Esophagus muscularis mucosa (tissue), 4 donors: Measurements from ENCODE around the gene STK32C.

GRCh38 chr10:129949806-129950433, 14.2 kb downstream of the EBF3 start:
- PRO-cap = bidirectional peak, plus-strand start at chr10:129950132, minus-strand start at chr10:129949956
- RAMPAGE, long total RNA, 4 experiments = no peak in any of the 4 experiments

GRCh38 chr10:129950774-129951592, 13.1 kb downstream of the EBF3 start:
- PRO-cap = no peak
- RAMPAGE, long total RNA, 4 experiments = no peak in any of the 4 experiments

DNA sequence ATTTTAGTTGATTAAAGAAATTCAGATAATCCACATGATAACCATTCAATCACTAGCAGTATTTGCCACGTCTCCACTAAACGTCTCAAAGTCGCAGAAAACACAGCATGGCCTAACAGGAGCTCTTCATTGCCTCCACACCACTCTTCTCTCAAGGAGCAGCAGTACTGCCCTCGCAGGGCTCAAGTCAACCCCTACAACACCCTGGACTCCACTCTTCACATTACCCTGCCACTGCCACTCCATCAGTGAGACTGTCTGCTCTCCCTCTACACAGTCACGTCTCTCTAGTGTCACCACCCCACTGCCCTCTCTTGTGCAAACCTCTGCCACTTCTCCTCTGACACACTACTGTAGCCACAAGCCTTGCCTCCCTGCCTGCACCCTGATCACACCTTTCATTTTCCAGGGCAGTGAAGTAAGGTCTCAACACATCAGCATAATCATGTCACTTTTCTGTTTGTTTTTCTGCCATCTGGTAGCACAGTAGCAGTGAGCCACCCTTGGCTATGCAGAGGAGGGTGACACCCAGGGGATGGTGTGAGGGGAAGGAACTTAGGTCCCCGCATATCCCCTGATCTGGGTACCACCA, 1.7 kb downstream of the C10orf143 start:
- PRO-cap = no peak
- RAMPAGE, long total RNA, 4 experiments = no peak in any of the 4 experiments

DNA sequence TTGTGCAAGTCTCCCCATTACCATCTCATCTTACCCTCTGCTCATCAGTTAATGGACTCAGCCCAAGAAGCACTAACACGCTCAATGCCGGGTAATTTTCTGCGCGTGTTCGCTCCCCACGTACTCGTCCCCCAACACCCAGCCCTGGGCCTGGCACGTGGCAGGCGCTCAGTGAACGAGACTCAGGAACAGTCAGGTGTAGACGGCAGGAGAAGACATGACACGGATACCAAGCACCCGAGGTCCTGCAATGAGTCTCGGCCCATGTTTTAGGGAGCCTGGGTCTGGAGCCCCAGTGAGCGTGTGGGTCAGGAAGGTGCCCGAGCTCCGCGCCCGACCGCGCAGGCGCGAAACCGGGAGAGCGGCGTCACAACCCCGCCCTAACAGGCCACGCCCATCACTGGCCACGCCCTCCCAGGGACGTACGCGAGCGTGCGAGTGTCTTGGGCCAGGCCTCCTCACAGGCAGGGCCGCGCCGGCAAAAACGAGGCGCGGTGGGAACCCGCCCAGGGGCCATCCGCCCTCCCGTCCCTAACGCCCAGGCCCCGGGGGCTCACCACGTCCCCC, 400 bp downstream of the C10orf143 start:
- PRO-cap = bidirectional peak, plus-strand start at position 423 of the sequence, minus-strand start at position 331 of the sequence
- RAMPAGE, long total RNA, 4 experiments = no peak in any of the 4 experiments

- PRO-cap = no peak
- RAMPAGE, long total RNA, 4 experiments = no peak in any of the 4 experiments
Observed at GRCh38 chr10:130137687-130138560, 1.7 kb downstream of the GLRX3 start.

- PRO-cap = unidirectional peak, plus-strand start at chr10:131260373
- RAMPAGE, long total RNA, 4 experiments = no peak in any of the 4 experiments
Observed at GRCh38 chr10:131260219-131260525, 51.3 kb downstream of the TCERG1L start.

- PRO-cap = no peak
- RAMPAGE, long total RNA, 4 experiments = no peak in any of the 4 experiments
Observed at GRCh38 chr10:131385351-131385772, 73.8 kb upstream of the TCERG1L start.

DNA sequence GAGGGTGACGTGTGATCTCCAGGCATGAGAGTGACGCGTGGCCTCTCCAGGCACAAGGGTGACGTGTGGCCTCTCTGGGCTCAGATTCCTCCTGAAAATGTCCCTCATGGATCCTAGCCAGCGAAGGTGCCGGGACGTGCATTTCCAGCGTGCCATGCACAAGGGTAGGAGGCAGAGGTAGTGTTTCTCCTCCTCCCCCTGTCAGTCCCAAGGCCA, 164.5 kb upstream of the TCERG1L start:
- PRO-cap = no peak
- RAMPAGE, long total RNA, 4 experiments = no peak in any of the 4 experiments

GRCh38 chr10:131841038-131841406, 59.8 kb upstream of the PPP2R2D start:
- PRO-cap = no peak
- RAMPAGE, long total RNA, 4 experiments = no peak in any of the 4 experiments

DNA sequence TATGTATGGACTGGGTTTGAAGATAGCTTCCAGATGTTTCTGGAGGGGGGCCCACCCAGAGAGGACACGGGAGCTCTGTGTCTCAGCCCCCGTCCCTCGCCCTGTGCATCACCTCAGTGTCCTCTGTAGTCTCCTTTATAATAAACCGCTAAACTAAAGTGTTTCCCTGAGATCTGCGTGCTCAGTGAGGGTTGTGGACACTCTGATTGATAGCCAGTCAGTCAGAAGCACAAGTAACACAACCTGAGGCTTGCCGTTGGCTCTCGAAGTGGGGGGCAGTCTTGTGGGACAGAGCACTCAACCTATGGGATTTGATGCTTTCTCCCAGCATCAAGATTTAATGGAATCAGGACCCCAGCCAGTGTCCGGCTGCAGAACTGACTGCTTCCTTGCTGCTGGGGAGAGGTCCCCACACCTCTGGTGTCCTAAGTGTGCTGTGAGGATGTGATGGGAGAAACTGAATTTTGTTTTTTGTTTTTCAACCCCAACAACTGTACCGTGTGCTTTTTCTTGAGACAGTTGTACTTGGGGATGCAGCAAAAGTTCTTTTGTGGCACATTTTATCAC, 10.2 kb downstream of the PPP2R2D start:
- PRO-cap = no peak
- RAMPAGE, long total RNA, 4 experiments = no peak in any of the 4 experiments

GRCh38 chr10:131914539-131914837, 13.7 kb downstream of the PPP2R2D start:
- PRO-cap = no peak
- RAMPAGE, long total RNA, 4 experiments = no peak in any of the 4 experiments

GRCh38 chr10:131961606-131962512, 19.9 kb downstream of the BNIP3 start:
- PRO-cap = no peak
- RAMPAGE, long total RNA, 4 experiments = no peak in any of the 4 experiments

DNA sequence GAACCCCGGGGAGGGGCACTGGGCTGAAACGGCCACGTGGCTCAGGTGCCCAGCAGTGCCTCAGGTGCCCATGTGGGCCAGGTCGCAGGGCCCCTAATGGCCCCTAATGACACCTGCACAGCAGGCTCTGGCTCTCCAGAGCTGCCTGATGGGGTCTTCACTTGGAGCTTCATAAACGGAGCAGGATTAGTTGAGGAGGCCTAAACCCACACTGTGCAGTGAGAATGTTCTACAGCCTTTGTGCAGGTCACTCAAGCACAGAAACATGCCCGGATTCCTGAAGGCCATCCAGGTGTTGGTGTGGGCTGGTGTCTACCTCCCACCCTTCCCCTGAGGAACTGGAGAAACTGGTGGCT, 32.8 kb upstream of the DPYSL4 start:
- PRO-cap = no peak
- RAMPAGE, long total RNA, 4 experiments = no peak in any of the 4 experiments

DNA sequence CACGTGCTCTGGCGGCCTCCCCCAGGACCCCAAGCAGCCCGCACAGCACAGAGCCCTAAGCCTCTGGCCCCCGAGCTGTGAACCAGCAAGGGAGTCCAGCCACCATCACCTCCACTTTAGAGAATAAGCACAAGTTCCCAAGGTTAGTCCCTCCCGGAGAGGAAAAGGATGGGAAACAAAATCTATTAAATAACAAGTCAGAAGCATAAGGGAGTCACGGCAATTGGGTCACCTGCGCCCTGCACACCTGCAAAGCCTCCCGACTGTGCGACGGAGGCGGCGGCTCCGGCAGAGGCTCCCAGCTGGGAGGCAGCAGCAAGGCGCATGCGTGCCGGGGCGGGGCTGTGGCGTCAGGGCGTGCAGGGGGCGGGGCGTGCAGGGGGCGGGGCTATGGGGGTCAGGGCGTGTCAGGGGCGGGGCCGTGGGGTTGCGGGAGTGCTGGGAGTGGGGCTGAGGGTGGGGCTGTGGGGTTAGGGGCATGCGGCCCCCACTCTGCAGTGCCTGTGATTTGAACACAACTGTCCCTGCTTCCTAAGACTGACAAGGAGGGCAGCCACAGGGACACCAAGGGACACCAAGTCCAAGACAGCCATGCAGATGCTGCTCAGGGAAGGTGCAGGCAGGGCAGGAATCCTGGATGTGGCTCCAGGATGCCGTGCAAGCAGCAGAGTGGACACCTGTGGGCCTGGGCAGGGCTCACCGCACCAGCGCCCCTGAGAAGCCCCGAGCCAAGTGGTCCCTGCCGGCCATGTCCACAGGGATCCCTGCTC, 58.8 kb downstream of the STK32C start:
- PRO-cap = no peak
- RAMPAGE, long total RNA, 4 experiments = no peak in any of the 4 experiments

DNA sequence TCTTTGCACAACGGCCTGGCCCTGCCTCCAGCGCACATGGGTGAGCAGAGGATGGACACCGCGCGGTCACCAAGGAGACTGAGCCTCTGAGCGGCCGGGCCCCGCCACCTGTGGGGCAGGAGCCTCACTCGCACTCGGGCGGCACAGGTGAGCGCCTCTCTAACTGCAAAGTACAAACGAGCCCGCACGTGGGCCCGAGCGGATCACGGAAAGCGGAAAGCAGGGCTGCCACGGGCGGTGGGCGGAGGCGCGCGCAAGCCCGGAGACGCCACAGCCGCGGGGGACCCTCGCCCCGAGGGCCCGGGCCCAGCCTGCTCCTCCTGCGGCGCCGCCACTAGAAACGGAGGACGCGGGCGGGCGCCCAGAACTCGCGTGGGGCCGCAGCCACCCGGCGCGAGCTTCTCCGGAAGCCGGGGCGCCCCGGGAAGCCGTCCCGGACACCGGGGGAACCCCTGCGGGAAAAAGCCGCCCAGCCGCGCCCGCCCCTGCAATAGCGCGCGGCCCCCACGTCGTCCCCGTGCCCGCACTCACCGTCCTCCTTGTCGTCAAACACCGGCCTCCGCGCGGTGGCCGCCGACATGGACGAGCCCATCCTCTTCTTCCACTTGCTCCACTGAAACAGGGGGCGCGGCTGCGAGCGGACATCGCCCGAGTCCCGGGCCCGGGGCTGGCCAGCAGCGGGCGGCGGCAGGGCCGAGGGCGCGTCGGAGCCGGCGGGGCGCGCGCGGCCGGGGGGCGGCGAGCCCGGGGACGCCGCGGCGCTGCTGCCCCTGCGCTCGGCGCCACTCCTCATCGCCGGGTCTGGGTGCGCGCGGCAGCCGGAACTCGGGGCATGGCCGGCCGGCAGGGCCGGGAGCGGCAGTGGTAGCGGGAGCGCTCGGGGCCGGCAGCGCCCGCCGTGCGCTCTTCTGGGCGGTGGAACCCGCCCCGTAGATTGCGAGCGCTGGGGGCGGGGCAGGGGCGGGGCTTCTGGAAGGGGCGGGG, at the start of gene STK32C:
STK32C (minus strand) TSS at position 910 of the 984 bp plus-strand sequence.
- PRO-cap = bidirectional peak, plus-strand start outside the sequence, minus-strand start at position 931 of the sequence
- RAMPAGE, long total RNA, 4 experiments = no peak in any of the 4 experiments

DNA sequence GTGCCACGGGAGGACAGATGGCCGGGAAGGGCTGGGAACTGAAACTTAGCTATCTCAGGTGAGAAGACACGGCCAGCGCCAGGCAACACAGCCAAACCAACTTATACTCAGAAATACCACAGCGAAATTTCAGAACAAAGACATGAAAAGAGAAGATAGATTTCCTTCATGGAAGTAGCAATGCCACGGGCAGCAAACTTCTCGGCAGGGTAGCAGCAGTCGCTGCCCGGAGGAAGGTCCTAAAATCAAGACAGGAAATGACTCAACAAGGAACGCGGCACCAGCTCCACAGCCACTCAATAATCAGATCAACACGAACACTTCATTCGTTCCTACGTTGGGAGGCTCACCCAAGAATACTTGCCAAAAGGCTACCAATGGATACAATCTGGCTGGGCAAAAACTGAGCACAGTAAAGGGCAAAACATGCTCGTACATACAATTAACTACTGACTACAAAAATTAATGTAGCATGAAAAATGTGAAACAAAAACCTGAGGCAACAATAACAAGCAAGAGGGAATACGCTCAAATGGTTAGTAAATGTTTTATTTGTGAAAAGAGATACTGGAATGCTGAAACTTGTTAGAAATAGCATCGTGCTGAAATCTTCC, 2.1 kb upstream of the LRRC27 start:
- PRO-cap = unidirectional peak, plus-strand start at position 306 of the sequence
- RAMPAGE, long total RNA, 4 experiments = no peak in any of the 4 experiments

DNA sequence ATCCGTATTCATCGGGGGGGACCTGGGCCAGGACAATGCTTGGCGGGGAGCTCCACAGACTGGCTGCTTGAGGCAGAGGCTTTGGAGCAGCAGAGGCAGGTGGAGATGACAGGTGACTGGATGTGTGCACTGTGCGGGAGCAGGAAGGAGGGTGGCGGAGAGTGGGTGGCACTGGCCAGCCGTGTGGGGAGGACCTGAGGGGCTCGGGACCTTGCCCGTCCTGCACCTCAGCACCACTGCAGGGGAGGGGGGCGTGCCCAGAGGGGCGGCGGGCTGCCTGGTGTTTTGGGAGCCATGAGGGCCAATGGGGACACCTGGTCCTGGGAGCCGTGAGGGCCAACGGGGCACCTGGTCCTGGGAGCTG, 13.3 kb downstream of the PWWP2B start:
- PRO-cap = no peak
- RAMPAGE, long total RNA, 4 experiments = no peak in any of the 4 experiments

- PRO-cap = no peak
- RAMPAGE, long total RNA, 4 experiments = no peak in any of the 4 experiments
Observed at GRCh38 chr10:132413454-132414180, 16.6 kb downstream of the PWWP2B start.

GRCh38 chr10:132418515-132419556, 21.8 kb downstream of the PWWP2B start:
- PRO-cap = no peak
- RAMPAGE, long total RNA, 4 experiments = no peak in any of the 4 experiments

DNA sequence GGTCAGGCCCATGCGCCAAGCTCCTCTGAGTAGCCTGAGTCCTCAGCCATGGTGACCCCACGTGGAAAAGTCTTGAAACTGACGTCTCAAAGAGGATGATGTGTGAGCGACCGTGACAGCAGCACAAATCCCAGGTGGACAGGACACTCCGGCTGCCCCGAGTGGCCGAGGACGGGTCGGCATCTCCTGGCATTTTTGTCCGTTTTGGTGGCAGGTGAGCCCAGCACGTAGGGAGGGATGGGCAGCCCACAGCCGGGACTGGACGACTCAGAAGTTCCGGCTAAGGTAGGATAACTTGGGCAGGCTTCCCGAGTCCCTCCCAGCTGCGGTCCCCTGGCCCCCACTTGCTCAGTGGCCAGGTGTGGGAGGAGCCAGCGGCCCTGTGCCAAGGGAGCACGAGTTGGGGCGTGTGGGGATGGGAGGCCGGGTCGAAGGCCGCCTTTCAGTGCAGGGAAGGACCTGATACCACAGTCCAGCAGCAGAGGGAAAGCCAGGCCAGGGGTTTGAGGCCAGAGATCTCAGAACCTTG, 58.4 kb downstream of the PWWP2B start:
- PRO-cap = no peak
- RAMPAGE, long total RNA, 4 experiments = no peak in any of the 4 experiments